AG04450 (cell line): ENCODE data around the genes HHIPL2 and AIDA.

- CAGE, long polyA plus RNA: no peak
- RRBS: no CpG with 5 or more reads among the region's 1 CpG
Observed at GRCh38 chr1:220559026-220559860, 31.3 kb downstream of the MARK1 start.

DNA sequence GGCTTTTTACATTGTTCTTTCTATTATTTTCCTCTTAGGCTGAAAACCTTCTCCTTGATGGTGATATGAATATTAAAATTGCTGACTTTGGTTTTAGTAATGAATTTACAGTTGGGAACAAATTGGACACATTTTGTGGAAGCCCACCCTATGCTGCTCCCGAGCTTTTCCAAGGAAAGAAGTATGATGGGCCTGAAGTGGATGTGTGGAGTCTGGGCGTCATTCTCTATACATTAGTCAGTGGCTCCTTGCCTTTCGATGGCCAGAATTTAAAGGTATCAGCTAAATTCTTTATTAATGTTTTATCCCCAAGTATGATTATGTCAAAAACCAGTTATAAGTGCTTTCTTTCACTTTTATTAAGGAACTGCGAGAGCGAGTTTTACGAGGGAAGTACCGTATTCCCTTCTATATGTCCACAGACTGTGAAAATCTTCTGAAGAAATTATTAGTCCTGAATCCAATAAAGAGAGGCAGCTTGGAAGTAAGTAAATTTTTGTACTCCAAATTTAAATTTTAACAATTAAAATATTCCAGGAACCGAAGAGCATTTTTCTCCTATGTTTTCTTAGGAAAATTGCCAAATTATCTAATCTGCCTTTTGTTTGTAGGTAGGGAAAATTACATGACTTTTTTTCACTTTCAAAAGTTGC lies 71.8 kb upstream of the C1orf115 start:
- CAGE, long polyA plus RNA: no peak
- RRBS: no CpG with 5 or more reads among the region's 8 CpGs

DNA sequence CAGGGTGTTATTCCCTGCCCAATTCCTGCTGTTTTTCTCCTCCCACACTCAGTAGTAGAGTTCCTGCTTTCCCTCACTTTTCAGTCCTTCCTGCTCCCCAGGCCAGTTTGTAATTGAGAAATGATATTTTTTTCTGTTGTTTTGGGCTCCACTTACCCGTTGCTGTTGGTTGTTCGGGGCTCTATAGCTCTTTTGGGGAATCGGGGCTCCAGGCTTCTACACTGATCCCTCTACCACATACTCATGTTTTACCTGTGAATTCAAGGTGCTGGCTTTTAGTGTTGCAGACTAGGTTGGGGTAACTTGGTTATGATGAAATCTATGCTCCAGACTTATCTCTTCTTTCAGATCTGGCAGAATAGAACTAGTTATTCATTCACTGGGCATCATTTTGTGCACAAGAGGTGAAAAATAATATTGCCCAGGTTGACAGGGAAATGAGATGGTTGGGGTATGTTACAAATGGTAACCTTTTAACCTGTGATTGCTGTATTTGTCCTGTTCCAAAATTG lies 3.5 kb downstream of the MTARC2 start:
- CAGE, long polyA plus RNA: no peak
- RRBS: no CpG with 5 or more reads among the region's 3 CpGs

DNA sequence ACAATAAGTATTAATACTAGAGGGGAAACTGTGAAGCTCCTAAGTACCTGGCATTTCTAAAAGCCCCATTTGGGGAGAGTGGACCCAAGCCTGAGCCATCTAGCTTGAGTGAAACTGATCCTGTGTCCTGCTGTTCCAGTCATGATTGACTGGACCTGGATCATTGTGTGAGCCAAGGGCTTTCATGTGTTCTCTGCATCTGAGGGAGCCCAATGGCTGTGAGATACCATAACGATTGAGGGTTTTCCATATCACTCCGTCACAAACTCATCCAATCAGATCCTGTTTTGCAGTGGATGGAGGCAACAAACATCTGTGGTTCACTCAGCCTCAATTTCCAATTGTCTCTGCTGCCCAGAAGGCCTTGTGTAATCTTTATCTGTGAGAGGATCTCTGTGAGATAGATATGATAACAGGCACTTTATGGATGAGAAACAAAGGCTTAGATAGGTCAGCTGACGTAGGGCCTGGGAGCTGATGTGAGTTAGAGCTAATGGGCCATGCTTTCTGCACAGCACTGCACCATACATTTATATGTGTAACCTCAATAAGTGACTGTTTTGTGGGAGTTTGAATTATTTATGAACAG lies 3.3 kb upstream of the MTARC1 start:
- CAGE, long polyA plus RNA: no peak
- RRBS: no CpG with 5 or more reads among the region's 3 CpGs

GRCh38 chr1:220818733-220819078 lies 32.0 kb downstream of the MTARC1 start:
- CAGE, long polyA plus RNA: no peak
- RRBS: no CpG with 5 or more reads among the region's 14 CpGs

DNA sequence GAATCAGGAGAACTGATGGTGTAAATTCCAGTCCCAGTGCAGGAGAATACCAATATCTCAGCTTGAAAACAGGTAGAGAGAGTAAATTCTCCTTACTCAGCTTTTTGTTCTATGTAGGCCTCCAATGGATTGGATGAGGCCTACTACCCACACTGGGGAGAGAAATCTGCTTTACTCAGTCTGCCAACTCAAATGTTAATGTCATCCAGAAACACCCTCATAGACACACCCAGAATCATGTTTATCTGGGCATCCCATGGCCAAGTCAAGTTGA lies 7.0 kb upstream of the HLX start:
- CAGE, long polyA plus RNA: no peak

GRCh38 chr1:220887441-220887792 lies 8.2 kb downstream of the HLX start:
- CAGE, long polyA plus RNA: no peak
- RRBS: 53% methylated on average over 11 of the region's 26 CpGs

GRCh38 chr1:221316354-221316780 lies 425.5 kb downstream of the DUSP10 start:
- CAGE, long polyA plus RNA: no peak
- RRBS: no CpG with 5 or more reads among the region's 1 CpG

DNA sequence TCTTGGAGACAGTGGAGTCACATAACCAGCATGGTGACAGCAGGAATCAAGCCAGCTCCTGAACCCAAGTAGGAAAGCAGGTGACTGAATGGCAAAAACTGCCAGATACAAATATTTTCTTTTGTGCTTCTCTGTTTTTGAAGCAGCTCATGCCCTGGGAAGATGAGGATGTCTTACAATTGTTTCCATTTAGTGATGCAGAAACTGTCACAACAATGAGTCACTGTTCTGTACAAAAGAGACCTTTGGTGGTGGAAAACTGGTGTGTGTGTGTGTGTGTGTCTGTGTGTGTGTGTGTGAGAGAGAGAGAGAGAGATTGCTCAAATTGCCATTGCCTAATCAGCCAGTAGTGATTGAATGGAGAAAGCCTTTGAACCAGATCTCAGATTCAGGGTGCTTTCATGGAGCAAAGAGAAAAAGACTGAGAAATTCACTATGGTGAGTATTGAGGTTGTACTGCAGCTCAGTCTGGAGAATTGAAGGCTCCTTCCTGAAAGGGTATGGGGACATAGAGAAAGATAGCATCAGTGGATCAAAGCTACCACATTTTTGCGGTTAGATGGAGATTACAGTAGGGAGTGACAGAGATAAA lies 406.7 kb downstream of the DUSP10 start:
- CAGE, long polyA plus RNA: no peak
- RRBS: no CpG with 5 or more reads among the region's 1 CpG

DNA sequence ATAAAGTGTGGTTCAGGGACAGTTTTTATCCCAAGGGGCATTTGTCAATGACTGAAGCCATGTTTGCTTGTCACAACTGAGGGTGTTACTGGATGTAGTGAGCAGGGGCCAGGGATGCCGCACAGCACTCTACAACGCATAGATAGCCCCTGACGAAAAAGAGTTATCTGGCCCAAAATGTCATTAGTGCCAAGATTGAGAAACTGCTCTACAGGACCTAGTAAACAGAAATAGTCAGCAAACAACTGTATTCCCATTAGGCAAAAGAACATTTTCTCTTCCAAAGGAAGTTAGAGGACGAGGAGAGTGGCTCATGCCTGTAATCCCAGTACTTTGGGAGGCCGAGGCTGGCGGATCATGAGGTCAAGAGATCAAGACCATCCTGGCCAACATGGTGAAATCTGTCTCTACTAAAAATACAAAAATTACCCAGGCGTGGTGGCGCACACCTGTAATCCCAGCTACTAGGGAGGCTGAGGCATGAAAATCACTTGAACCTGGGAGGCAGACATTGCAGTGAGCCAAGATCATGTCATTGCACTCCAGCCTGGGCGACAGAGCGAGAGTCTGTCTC lies 189.1 kb downstream of the DUSP10 start:
- CAGE, long polyA plus RNA: no peak
- RRBS: no CpG with 5 or more reads among the region's 10 CpGs

- CAGE, long polyA plus RNA: no peak
- RRBS: no CpG with 5 or more reads among the region's 4 CpGs
Observed at GRCh38 chr1:221687879-221688413, 53.9 kb downstream of the DUSP10 start.

- CAGE, long polyA plus RNA: no peak
- RRBS: no CpG with 5 or more reads among the region's 2 CpGs
Observed at GRCh38 chr1:221710575-221710932, 31.3 kb downstream of the DUSP10 start.

DNA sequence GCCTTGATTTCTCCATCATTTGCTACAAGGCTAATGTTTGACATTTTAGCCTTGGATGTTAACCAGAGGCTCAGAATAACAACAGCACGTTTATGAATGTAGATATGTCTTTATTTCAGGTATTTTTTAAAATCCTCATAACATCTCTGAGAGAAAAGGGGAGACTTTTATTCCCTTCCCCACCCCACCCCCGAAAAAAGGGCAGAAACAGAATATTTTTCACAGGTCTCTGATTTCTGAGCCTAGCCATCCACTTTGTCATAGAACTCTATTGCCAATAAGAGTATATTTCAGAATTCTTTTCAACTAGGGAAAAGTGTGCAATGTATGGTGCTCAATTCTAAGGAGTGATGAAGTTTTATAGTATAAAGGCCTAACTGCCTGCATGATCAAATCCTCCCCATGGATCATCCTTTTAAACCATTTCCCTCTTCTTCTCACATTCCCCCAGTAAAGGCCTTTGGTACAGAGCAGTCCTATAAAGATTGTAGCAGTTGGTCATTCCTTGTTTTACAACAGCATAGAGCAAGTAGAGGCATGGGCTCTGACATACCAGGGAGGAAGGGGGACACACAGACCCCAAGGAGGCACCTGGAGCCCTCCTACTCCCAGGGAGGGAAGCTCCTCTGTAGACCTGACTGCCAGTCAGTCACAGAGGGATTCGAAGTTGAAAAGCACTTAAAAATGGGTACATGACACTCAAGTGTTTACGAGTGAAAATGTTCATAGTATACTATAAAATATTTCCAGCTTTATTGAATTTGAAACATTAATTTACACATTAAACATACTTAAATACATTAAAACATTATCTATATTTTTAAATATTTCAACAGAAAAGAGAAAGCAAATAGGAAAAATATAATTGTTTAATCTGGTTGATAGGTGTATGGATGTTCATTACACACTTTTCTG lies 6.9 kb downstream of the DUSP10 start:
- CAGE, long polyA plus RNA: no peak
- RRBS: no CpG with 5 or more reads among the region's 4 CpGs

DNA sequence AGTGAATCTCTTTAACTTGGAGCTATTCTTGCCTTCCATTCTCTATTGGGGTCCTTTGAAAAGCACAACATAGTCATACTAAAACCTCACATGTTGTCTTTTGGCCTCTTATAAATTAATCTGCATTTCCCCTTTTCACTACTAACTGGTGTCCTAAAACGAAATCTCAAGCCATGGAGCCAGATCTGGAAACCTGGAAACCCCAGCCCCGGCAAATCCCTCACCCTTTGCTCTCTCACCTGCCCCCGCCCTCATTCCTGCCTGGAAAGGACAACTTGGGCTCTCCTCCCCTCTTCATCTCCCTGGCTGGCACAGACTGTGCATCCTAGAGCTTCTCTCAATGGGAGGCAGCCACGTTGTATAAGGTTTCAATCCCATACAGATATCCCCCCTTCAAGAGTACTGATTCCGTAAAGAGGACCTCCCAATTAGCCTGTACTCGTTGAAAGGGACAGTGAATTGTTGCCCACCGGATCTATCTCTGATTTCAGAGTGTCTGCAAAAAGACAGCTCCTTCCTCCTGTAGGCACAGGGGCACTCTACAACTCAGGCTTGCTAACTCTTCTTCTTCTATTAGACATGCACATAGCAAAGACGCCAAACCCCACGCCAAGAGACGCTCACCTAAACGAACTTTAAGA lies 1.4 kb downstream of the DUSP10 start:
- CAGE, long polyA plus RNA: no peak
- RRBS: no CpG with 5 or more reads among the region's 11 CpGs

- CAGE, long polyA plus RNA: no peak
- RRBS: no CpG with 5 or more reads among the region's 9 CpGs
Observed at GRCh38 chr1:221839638-221840270, 97.9 kb upstream of the DUSP10 start.

DNA sequence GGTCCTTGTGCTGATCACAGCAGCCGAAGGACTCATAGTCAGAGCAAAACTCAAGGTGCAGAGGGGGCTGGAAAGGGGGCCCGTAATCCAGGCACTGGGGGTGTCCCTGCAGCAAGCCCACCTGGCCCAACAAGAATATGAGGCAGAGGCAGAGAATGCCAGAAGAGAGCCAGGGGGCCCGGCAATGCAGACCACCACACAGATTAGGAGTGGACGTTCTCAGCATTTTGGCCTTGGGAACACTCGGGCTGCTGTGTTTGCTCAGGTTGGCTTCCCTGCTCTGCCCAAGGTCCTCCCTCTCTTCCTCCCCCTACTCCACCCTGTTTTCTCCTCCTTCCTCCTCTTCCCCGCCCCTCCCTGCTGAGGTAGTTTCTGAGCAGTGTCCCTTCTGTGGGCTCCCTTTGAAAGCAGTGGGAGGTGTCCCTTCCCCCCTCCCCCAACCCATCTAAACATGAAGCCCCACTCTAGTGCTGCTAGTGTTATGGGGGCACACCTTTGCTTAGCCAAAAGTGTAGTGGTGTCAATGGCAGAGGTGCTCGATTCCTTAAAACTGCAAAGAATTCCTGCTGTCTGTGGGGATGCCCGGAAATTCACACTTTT lies at the start of gene HHIPL2:
Gene HHIPL2 (minus strand): TSS at position 286 of the 600 bp plus-strand sequence.
- CAGE, long polyA plus RNA: no peak
- RRBS: no CpG with 5 or more reads among the region's 8 CpGs

GRCh38 chr1:222553015-222553558 lies 5.2 kb upstream of the HHIPL2 start:
- CAGE, long polyA plus RNA: no peak
- RRBS: no CpG with 5 or more reads among the region's 10 CpGs

DNA sequence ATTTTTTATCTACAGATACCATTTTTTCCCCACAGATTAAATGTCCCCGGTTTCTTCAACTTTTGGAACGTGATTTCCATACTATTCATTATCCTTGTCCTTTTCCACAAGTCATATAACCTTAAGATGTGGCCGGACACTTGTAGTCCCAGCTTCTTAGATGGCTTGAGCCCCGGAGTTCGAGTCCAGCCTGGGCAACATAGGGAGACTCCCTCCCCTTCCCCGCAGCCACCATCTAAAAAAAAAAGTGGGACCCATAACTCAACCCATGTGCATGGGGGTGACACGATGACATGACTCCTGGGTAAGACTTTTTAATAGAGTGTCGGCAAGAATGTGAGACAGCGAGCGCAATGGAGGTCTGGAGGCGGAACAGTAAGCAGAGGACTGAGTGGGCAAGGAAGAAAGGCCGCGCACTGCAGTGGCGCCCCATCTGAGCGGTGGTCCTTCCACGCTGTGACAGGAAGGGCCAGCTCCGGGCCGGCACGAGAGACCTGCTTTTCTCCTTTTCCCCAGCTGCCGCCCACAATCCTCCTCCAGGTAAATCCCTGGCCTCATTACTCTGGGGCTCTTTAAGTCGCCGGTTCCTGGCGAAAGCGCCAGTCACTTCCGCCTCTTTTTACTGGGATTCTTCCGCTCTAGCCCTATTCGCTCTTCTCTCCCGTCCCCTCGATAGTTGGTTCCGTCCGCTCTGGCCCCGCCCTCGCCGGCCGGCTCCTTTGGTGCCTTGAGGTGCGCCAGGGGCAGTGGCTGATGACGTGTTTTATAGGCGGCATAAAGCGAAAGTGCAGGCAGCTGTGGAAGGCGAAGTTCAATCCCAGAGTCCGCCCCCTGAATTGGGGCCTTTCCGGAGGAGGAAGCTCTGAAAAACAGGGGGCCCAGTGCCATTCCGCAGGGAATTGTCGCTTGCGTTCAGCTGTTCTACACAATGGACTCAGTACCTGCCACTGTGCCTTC lies 25.9 kb downstream of the MIA3 start:
- CAGE, long polyA plus RNA: start-site peak on the plus strand centred at position 810 of the sequence, 85 bp wide, 146 and 225 reads in 2 replicates
- RRBS: 45% methylated on average over 4 of the region's 45 CpGs

GRCh38 chr1:222654894-222655548 lies 37.1 kb downstream of the MIA3 start:
- CAGE, long polyA plus RNA: no peak
- RRBS: no CpG with 5 or more reads among the region's 6 CpGs

DNA sequence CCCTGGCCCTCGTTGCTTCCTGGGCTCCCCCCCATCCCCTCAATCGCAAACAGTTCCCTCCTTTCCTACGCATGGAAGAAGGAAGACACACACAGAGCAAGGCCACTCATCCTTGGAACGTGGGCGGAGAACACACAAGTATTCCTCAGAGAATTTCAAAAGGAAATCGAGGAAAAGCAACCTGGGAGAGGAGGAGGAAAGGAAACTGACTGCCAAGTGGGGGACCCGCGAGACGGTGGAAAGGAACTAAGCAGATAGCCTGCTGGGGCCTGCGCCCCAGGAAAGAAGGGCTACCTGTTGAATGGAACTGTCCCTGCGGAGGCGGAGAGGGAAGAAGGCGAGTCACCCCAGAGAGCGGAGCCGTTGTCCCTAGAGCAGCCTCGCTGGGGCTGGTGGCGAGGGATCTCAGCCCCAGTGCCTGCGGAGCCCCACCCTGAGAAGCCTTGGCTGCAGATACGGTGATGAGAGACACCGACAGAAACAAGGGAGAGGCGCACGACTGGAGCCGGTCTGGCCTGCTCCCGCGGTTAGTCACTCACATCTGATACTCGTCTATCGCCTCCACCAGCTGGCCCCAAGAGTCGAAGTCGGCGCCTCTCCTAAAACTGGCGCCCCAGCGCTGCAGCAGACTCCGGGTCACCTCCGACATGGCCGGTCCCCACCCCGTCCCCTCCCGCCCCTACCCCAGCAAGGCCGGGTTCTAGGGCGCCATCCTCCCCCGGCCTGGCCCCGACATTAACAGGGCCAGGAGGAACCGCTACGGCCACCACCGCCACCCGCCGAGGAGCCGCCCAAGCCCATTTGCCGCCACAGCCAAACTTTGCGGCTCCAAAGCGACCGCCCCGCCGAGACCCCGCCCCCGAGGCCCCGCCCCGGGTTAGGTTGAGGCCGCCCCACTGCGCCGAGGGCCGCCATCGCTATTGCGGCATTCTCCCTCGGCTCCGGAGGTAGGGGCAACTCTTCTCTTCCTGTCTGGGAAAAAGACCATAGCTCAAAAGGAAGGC lies at the start of gene AIDA:
Gene AIDA (minus strand): TSS at position 823 of the 1,004 bp plus-strand sequence.
- CAGE, long polyA plus RNA: start-site peak on the minus strand centred at position 809 of the sequence, 40 bp wide, 198 and 91 reads in 2 replicates; start-site peak on the plus strand centred at position 900 of the sequence, 51 bp wide, 177 and 281 reads in 2 replicates
- RRBS: 1% methylated on average over 9 of the region's 65 CpGs